AG09309 (cell line): Measurements from ENCODE around the gene PPFIBP1.

GRCh38 chr12:24562271-24563323 lies 386.3 kb downstream of the BCAT1 start:
- RRBS: 3% methylated on average over 35 of the region's 89 CpGs

- RRBS: no CpG with 5 or more reads among the region's 8 CpGs
Measured at GRCh38 chr12:24810142-24810851, 138.6 kb downstream of the BCAT1 start.

GRCh38 chr12:24933709-24934094 lies 15.2 kb downstream of the BCAT1 start:
- RRBS: no CpG with 5 or more reads among the region's 9 CpGs

GRCh38 chr12:24951502-24951872 lies 2.6 kb upstream of the BCAT1 start:
- RRBS: no CpG with 5 or more reads among the region's 8 CpGs

DNA sequence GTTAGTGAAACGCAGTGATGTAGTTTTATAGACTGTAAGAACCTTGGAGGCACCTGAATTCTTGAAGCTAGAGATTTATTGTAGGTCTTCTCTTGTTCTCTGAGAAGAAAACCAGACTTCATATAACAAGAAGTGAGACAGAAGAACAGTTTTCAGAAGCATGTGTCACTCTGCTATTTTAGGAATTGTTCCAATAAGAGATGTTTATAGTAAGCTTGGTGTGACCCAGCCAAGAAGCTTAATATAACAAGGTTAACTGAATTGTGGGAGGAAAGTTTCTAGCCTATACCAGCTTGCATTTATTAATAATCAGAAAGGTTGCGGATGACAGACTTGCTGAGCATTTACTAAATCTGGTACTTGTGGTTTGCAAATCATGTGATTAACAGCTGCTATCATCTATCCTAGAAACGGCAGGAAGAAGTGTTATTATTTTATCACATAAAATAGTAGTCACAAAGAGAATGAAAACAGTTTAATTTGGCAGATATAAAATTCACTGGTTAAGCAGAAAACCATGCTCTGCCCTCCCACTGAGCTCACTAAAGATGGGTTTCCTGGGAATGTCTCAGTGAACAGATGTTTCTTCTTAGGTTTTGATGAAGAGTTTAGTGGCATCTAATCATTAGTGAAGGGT lies 49.2 kb upstream of the BCAT1 start:
- RRBS: no CpG with 5 or more reads among the region's 3 CpGs

DNA sequence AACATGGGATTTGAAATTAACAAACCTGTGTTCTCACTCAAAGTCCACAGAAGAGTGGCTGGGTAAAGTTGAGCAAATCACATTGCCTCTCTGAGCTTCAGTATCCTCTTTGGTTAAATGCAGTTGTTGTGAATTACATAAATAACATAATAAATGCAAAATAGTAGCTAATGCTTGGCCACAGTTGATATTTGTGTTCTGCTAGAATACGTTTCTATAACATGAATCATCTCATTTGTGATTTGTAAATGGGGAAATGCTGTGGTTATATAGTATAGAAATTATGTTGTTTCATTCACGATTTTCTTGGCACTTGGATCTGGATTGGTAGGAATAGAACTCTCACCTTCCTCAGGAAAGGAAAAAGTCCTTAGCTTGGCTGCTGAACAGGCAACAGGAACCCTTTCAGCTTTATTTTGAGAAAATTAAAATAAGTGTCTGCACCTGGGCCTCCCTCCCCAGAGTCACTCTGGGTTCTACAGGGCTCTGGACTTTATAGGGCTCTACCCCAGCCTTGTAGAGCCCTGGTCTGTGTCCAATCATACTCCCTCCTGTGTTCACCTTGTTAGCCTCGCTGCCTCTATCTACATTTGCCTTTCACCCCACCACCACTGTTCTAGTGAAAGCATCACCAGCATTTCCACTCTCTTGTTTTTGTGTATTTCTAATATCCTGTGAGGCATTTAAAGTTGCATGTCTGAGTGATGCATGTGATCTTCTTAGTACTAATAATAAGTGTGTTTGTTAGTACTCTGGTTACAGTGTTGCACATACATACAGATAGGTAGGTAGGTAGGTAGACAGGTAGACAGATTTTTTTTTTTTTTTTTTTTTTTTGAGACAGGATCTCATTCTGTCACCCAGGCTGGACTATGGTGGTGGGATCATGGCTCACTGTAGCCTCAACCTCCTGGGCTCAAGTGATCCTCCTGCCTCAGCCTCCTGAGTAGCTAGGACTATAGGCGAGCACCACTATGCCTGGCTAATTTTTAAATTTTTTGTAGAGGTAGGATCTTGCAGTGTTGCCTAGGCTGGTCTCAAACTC lies 4.3 kb downstream of the IRAG2 start:
- RRBS: no CpG with 5 or more reads among the region's 4 CpGs

DNA sequence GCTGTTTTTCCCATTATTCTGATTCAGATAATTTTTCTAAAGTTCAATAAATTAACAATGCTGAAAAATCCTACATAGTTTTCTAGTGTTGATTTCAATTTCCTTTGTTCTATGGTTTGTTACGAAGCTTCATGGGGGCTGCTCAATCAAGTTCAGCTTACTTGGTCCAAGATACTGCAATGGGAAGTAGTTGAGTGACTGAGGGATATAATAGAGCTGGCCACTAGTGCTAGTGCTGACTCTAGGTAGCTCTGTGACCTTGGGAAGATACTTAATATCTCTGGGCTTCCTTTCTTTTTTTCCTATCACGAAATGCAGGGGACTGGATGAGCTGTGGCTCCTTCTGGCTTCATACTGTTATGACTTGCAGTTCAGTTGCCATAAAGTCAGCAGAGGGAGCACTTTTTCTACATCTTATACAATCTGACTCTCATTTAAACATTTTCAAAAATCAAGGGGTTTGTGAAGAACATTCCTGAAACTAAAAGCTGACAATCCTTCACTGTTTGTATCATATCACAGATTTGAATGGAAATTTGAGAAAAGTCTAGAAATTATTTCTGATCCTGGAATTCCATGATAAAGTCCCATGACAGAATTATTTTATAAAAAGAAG lies 5.5 kb downstream of the BHLHE41 start:
- RRBS: no CpG with 5 or more reads among the region's 2 CpGs

- RRBS: no CpG with 5 or more reads among the region's 5 CpGs
Measured at GRCh38 chr12:26121429-26121783, 3.4 kb downstream of the BHLHE41 start.

GRCh38 chr12:26122617-26122913 lies 2.3 kb downstream of the BHLHE41 start:
- RRBS: 1% methylated on average over 19 of the region's 46 CpGs

GRCh38 chr12:26176800-26177027 lies 18.7 kb upstream of the SSPN start:
- RRBS: no CpG with 5 or more reads among the region's 2 CpGs

- RRBS: no CpG with 5 or more reads among the region's 11 CpGs
Measured at GRCh38 chr12:26339056-26339648, 143.8 kb downstream of the SSPN start.

- RRBS: no CpG with 5 or more reads among the region's 5 CpGs
Measured at GRCh38 chr12:26561554-26562068, 271.4 kb downstream of the ITPR2 start.

DNA sequence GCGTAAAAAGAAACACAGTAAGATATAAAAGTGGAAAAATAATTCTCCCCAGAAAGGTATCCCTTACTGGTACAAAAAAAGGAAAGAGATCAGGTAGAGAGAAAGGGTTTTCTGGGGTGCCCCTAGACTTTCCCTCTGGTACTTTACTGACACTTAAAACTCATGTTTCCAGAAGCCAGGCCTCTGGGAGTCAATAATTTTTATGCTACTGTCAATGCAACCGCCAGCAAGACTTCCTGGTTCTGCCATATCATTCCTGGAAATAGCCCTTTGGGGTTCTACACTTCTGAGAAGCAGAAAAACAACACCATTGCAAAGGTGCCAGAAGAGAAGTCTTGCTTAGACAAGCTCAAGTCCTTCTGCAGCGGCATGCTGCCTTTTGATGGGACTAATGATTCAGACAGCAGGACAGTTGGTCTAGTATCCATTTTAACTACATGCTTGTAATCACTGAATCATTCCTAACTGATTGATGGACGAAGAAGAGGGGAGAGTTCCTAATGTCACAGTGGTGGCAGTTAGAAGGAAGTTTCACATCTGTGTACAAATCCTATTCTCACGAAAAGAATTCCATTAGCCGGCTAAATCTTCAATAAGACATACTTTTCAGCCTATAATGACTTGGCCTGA lies 206.6 kb downstream of the ITPR2 start:
- RRBS: no CpG with 5 or more reads among the region's 6 CpGs

DNA sequence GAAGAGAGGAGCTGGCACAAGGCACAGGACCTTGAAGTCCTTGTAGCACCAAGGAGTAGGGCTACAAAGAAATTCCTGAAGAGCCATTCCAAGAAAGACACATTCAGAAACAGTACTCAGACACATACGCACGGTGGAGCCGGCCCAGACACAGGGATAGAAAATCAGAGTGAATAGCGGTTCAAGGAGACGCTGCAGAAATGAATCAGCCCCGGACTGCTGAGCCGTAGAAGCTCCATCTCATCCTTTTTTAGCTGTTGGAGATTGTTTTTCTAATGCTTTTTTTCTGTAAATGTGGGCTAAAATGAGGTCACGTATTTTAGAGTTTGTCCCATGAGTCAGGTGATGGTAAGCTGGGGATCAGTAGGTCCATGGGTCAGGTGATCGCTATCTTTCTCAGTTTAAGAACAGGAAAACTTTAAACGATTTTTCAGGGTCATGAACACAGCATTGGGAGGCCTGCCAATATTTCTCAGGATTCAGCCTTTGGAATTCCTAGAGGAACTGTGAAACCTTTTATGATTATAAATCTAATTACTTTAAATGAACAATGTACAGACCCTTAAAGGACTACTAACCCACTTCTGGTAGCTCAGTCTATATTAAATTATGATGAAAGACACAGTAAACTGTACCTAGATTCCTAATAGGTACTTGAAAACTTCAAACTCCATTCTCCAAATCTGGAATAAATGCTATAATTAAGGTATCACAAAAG lies 202.4 kb downstream of the ITPR2 start:
- RRBS: 3% methylated on average over 3 of the region's 10 CpGs

DNA sequence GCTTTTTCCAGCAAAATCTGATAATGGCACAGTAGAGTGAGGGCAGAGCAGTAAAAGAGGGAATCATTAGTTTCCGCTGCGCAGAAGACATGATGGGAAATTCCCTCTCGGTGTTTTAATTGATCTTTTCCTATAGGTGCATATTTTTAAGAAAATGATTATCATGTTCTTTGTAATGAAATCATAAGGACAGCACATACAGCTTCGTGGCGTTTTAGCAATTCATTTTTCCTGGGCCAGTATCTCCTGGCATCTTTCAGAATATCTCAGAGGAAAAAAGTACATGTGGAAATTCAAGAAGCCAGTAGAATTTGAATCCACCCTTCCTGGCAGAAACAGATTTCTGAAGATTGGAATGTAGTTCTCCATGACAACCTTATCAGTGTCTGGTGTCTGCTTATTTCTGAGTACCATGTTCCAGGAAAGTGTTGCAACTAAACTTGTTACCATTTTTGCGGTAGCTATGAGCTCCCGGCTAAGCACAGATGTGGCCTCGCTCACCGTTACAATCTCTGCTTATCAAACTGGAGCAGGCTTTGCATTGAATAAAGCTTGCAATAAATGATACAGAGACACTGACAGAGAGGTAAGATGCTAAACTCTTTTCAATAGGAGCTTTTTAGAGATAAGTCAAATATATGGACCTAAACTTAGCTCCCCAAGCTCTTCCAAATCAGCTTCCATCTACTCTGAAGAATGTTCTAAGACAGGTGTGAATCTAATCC lies 12.9 kb upstream of the ITPR2 start:
- RRBS: no CpG with 5 or more reads among the region's 9 CpGs

DNA sequence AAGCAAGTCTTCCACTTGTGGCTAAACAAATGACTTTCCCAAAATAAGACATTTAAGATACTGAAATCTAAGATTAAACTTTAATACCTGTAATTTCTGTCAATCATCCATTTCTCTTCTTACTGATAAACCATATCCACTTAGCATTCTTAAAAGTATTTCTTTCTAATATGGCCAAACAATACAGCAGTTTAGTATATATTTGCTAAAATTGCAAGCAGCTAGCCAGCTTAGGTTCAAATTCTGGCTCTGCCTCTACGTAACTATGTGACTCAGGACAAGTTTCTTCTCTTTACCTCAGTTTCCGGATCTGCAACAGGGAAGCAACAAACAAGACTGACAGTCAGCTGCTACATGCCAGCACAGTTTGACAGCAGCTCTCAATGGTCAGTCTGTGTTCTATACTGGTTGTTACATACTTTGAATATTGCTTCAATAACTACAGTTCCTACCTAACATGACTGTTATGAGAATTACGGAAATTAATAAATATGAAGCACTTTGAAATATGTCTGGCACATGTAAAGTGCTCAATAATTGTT lies 1.9 kb downstream of the INTS13 start:
- RRBS: no CpG with 5 or more reads among the region's 3 CpGs

GRCh38 chr12:27253344-27253747 lies 9.3 kb downstream of the STK38L start:
- RRBS: no CpG with 5 or more reads among the region's 2 CpGs

DNA sequence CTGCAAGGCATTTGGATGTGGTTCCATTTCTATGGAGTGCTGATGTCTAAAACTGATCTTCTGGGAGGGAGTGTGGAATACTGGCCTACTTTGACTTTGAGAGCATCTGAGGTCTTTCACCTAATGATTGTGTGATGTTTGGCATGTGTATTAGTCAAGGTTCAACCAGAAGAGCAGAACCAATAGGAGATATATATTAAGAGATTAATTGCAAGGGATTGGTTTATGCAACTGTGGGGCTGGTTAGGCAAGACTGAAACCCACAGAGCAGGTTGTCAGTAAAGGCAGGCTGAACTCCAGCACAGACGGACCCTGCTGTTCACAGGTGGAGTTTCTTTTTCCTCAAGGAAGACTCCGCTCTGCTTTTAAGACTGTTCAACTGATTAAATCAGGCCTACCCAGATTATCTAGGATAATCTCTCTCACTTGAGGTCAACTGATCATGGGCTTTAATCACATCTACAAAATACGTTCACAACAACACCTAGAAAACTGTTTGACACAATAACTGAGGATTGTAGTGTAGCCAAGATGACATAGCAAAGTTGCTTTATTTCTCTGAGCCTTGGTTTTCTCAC lies 11.7 kb downstream of the BMAL2 start:
- RRBS: no CpG with 5 or more reads among the region's 3 CpGs

DNA sequence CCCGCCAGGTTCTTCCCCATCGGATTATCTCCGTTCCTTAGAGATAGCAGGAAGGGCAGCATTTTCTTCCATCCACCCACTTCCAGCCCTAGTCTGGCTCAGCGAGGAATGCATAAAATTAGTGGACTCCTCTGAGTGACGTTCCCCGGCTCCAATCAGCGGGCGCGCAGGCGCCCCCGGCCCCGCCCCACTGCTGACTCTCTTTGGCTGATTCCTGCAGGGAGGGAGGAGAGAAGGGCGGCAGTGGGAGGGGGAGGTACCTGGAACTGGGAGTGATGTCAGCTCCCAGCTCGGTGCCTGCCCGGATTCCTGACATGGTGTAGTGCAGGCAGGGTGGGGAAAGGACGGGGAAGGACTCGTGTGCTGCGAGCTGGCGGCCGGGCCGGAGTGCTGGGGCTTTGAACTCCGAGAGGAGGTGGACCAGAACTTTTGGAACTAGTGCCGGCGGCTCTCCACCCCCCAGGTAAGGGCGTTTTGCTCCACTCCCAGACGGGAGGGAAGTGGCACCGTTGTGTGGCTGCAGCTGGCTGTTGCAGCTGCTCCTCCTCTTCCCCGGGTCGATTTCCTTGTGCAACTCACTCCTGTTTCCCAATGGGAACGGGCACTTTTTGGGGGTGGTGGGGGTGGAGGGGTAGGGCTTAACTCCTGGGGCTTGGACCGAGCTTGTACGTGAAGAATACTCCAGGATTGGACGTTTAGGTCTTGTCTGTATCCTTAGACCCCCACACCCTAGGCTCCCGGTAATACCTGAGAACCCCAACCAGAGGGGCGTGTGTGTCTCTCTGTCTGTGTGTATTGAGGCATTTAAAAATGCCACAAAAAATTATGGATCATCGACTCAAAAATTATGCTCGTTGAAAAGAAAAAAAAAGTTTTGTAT lies at the start of gene PPFIBP1:
Gene PPFIBP1, plus strand, starts transcription at position 304 of the 880 bp plus-strand sequence.
- RRBS: under 1% methylated on average over 9 of the region's 37 CpGs

GRCh38 chr12:27541303-27541785 lies 17.3 kb downstream of the PPFIBP1 start:
- RRBS: no CpG with 5 or more reads among the region's 6 CpGs